HT-29 (cell line): ENCODE measurements around the genes CIPC, ZDHHC22 and ISM2.

GRCh38 chr14:77031571-77032150, 3.2 kb upstream of the IRF2BPL start:
- RAMPAGE, long total RNA, result no peak

- RAMPAGE, long total RNA, result no peak
Measured at GRCh38 chr14:77032308-77032500, 3.7 kb upstream of the IRF2BPL start.

DNA sequence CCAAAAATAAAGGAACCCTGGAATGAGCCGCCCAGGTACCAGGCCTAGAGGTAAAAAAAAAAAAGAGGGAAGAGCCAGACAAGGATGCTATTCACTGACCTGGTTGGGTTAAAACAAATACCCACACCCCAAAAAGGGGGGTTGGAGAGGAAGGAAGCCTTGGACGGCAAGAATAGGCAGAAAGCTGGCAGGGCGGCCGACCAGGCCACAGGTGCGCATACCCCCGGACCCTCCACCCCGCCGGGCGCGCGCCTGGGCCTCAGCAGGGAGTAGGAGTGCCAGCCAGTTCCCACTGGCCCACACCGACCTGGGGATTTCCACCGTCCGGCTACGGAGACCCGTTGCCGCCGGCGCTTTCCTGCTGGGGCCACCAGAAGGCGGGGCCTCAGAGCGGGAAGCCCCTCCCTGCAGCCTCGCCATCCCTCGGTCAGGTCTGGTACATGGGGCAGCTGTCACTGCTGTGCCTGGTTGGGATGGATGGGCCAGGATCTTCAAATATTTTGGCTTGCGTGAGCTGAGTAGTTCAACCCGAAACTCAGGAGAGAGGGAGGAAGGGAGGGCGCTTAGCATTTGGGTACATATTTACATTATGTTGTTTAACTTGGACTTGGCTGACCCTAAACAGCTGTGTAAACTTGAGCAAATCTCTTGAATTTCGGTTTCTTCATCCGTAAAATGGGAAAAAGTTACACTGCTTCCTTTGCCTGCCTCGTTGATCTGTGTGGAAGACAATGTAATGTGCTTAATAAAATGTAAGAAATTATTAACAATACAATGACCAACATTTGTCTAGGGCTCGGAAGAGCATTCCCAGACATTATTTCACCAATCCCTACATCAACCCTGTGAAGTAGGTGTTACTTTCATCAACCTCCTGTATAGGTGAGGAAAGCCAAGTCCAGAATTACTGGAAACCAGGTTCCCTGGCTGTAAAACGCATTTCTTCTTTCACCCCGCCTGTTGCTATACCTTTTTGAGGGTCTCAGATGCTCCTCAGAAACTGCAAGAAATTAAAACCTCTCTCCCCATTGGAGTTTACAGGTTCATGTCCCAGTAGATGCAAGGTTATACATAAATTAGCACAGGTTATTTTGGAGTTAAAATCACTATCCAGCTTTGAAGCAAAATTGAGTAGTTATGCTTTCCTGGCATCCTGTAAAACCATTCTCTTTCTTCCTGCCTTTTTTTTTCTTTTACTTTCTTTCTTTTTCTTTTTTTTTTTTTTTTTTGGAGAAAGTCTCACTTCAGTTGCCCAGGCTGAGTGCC, 5.7 kb upstream of the IRF2BPL start:
- RAMPAGE, long total RNA, result no peak

GRCh38 chr14:77097419-77098583, at the start of gene CIPC:
Gene CIPC, plus strand, starts transcription at chr14:77098258.
- RAMPAGE, long total RNA, result no peak

- RAMPAGE, long total RNA, result no peak
Measured at GRCh38 chr14:77116191-77116930, 18.3 kb downstream of the CIPC start.

DNA sequence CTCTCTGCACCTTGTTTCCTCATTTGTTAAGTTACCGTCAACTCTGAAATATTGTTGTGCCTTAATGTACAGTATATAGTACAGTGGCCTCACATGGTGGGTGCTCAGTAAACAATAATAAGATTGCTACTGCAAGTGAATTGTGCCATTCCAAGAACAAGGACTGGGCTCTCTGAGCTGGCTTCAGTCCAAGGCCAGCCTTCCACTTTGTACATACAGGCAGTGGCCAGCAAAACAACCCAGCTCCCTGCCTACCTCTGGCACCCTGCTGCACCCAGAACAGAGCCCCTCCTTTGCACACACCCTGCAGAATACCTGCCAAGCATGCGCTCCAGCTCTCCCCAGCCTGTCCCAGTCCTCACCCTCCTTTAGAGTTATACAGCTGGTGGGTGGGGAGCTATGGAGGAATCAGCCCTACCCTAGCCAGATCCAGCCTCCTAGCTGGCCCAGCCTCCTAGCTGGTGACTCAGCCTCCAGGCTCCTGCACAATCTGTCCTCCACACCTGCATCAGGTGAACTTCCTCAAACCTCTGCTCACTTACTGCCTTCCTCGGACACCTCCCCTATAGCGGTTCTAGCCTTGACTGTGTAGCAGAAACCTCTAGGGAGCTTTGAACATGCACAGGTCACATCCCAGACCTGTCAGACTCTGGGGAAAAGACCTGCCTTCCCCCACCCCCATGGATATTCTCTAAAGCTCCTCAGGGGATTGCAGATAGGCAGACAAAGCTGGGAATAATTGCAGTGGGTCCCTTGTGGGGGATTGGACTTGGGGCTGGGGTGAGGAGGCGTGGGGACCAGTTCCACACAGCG, 18.0 kb downstream of the ZDHHC22 start:
- RAMPAGE, long total RNA, result no peak

- RAMPAGE, long total RNA, result no peak
Measured at GRCh38 chr14:77140761-77141867, at the start of gene ZDHHC22. Gene ZDHHC22, minus strand, starts transcription at chr14:77141791.

- RAMPAGE, long total RNA, result no peak
Measured at GRCh38 chr14:77372180-77372787, 4.6 kb downstream of the TMED8 start.

DNA sequence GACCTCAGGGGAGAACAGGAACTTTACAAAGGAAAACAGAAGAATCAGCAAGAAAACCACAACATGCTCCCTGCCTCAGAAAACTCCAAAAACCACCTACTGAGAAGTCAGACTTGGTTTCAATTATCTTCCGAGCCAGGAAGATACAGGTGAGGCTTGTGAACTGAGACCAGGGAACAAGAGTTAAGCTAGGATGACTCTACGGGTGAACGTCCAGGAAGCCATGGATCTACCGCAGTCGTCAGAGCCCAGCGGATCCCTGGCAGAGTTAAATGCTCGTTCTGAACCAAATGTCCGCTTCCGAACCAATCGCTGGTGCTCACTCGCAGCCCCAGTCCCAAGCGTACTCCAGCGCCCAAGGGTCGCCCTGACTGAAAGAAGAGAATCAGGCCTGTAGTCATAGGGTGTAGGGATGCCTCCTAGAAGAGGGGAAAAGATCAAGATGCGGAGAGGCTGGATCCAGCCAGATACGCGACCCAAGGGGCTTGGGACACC, 359 bp downstream of the VIPAS39 start:
- RAMPAGE, long total RNA, result no peak

DNA sequence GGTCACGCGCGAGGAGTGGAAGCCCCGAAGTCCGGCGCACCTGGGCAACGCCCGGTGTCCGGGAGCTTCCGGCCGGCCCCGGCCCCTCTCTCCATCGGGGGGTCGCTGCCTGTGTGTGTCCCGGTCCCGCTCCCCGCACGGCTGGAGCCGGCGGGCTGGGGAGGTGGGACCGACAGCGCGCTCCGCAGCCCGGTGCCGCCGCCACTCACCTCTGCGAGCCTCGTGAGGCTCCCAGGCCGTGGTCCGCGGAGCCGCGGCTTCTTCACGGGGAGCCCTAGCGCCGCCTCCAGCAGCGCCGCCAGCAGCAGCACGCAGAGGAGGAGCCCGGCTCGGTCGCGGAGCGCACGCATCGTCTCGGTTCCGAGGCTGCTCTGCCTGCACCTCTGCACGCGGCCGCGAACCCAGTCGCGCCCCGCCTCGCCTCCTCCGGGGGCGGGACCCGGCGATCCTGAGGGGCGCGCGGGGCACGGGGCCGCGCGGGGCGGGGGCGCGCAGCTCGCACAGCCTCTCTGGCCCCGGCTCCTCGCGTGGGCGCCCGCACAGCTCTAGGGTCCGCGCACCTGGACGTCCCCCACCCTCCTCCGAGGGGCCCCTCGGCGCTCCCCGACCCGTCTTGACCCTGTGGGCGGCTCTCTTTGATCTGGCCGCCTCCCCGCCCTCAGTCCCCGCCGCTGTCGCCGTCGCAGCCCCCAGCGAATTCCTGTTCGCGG, at the start of gene ISM2:
TSS of gene ISM2 (minus strand) at position 373 of the 710 bp plus-strand sequence.
- RAMPAGE, long total RNA, result no peak

DNA sequence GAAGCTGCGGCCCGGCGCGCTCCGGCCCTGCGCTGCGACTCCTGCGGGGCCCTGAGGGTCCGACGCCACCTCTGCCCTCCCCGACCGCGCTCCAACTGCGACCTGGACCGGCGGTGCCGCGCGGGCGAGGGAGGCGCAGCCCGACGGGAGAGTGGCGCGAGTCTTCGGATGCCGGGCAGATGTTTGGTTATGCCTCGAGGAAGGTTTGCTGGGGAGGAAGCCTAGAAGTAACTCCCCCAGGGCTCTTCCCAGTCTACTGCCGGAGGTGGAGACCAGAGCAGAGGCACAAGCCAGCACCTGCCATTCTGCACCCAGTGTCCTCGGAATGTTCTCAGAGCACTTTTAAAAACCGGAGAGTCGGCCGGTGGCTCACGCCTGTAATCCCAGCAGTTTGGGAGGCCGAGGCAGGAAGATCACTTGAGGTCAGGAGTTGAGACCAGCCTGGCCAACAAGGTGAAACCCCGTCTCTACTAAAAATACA, 578 bp upstream of the ISM2 start:
- RAMPAGE, long total RNA, result no peak

DNA sequence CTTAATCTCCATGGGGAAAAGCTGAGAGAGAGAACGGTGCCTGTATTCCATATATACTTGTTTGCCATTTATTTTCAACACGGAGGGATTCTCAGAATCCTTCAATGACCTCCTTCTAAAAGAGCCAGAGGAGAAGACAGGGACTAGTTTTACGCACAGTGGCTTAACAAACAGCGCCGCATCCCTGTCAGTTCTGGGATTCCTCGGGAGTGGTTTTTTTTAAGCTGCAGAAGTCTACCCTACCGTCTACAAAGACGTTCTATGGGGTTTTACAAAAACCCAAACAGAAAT, 622 bp downstream of the ALKBH1 start:
- RAMPAGE, long total RNA, result no peak

DNA sequence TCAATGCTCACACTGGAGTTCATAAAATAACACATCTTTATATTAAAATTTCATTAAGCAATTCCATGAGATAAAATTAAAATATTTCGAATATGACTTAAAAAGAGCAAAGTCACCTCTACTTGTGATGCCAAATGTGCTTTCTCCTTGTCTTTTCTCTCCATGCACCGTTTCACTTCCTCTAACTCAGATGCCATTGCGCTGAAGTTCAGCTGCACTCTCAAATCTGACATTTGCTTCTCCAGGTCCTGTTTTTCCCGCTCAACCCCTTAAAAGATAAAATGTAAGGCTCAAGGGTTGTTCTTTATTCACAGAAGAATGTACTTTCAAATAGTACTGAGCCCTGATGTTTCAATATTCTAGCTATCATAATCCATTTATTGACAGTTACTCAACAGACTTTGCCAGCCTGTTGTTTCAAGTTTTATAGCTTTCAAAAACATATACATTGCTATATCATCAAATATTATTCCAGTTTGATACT, 110.5 kb downstream of the CEP128 start:
- RAMPAGE, long total RNA, result no peak

DNA sequence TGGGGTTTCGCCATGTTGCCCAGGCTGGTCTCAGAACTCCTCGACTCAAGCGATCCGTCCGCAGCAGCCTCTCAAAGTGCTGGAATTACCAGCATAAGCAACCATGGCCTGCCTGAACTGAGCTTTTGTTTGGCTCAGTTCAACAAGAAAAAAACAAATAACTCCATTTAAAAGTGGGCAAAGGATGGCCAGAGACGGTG, 62.0 kb downstream of the GTF2A1 start:
- RAMPAGE, long total RNA, result no peak

DNA sequence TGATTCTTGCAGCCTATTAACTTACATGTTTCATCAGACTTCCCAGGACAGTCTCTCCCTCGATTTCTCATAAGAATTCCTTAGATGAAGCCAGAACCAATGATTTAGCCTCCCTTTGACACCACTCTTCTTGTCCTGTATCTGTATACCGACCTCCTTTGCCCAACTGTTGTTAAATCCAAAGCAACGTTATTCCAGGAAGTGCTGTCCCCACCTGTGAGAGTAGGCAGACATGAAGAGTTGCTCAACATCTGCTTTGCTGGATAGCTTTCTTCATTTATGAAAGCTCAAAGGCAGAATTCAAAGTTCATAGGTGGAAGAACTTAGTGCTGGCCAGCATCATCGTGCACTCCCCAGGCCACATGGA, 55.6 kb downstream of the GTF2A1 start:
- RAMPAGE, long total RNA, result no peak

GRCh38 chr14:81169603-81170577, 50.9 kb downstream of the GTF2A1 start:
- RAMPAGE, long total RNA, result no peak

- RAMPAGE, long total RNA, result no peak
Measured at GRCh38 chr14:81266373-81267377, 45.9 kb upstream of the GTF2A1 start.

- RAMPAGE, long total RNA, result no peak
Measured at GRCh38 chr14:81393278-81393864, 6.8 kb downstream of the STON2 start.

DNA sequence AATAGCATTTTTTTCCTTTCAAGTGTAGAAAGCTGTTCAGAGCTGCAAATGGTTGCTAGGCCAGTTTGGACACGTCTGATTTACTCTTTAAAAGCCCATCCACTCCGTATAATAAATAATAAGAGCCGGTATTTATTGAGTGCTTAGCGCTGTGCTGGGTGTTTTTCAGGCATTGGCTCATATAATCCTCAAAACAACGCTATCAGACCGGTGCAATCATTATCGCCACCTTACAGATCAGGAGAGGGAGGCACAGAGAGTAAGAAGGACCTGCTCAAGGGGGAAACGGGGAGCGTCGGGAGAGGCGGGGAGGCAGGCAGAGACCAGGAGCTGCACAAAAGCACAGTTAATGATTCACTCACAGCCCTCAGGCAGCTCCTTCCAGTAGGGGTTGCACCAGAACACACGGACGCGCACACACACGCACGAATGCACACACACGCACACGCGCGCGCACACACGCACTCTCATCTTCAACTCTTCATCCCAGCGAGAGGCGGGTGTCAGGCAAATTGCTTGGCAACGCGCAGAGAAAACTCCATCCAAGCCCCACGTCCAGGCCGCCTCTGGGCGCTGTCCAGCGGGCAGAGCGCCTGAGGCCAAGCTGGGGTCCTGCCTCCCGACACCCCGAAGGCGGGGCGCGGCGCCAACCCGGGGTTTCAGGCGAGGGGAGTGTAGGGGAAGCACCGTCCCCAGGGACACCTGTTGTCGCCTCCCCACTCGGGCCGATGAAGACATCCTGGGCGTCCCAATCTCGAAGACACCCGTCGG, 35.3 kb upstream of the STON2 start:
- RAMPAGE, long total RNA, result no peak

DNA sequence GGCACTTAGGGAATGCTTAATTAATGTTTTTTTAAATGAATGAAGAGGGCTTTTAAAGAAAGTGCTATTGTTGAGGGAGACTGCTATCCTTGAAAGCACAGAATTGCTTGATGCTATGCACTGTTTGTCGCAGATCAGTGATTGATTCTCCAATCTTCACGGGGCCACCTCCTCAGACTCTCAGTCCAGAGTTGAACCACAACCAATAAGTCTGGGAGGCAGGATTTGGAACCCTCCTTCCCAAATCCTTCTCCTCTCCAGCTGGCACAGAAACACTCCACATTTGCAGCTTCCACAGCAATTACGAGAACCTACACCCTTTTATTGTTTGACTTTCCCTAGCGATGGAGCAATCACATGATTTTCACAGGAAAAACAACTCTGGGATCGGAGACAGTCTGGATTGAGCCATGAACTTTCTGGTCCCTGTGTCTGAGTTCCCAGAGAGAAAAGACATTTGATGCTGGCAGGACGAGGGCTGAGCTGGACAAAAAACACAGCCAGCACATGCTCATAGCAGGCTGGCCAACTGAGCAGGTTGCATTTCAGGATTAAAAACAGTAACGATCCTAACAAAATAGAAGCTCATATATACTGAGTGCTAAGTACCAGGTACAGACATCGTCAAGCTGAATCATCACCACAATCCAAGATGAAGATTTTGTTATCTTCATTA, 49.0 kb upstream of the STON2 start:
- RAMPAGE, long total RNA, result no peak